Mammary microvascular endothelial cell (primary cell): ENCODE data around the gene HHIP.

GRCh38 chr4:139901840-139902560 is 236.4 kb downstream of the MGST2 start:
- RAMPAGE, long total RNA, result no peak

- RAMPAGE, long total RNA, result no peak
Observed at GRCh38 chr4:139975804-139976489, 178.0 kb downstream of the MAML3 start.

- RAMPAGE, long total RNA, result no peak
Observed at GRCh38 chr4:140004983-140005343, 149.0 kb downstream of the MAML3 start.

DNA sequence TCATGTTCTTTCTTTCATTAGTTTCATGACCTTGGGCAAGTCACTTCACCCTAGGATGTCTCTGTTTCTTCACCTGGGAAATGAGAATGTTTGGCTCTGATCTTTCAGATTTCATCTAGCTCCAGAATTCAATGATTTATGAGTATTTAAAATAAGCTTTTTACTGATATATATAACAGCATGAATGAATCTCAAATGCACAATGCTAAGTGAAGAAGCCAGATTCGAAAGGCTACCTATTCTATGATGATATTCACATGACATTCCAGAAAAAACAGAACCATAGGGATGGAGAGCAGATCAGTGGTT is 64.6 kb downstream of the MAML3 start:
- RAMPAGE, long total RNA, result no peak

GRCh38 chr4:140150202-140150643 is 3.8 kb downstream of the MAML3 start:
- RAMPAGE, long total RNA, result no peak

- RAMPAGE, long total RNA, result no peak
Observed at GRCh38 chr4:140237407-140238268, 83.7 kb upstream of the MAML3 start.

- RAMPAGE, long total RNA, result no peak
Observed at GRCh38 chr4:140268249-140268957, 105.0 kb upstream of the SCOC start.

DNA sequence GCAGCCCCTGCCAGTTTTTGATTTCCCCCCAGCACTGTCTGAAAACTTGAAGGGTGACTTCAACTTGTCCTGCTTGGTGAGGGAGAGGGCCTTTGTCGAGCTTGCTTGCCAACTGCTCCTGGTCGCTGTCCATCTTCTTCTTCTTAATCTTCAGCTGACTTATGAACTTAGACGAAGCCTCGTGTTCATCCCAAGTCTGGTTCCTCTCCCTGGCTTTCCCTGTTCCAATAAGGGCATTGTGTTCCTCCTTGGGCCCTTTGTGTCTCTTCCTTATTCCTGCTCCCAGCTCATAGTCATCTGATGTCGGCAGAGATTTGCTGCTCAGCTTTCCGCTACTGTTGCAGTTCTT is 73.7 kb upstream of the UCP1 start:
- RAMPAGE, long total RNA, result no peak

DNA sequence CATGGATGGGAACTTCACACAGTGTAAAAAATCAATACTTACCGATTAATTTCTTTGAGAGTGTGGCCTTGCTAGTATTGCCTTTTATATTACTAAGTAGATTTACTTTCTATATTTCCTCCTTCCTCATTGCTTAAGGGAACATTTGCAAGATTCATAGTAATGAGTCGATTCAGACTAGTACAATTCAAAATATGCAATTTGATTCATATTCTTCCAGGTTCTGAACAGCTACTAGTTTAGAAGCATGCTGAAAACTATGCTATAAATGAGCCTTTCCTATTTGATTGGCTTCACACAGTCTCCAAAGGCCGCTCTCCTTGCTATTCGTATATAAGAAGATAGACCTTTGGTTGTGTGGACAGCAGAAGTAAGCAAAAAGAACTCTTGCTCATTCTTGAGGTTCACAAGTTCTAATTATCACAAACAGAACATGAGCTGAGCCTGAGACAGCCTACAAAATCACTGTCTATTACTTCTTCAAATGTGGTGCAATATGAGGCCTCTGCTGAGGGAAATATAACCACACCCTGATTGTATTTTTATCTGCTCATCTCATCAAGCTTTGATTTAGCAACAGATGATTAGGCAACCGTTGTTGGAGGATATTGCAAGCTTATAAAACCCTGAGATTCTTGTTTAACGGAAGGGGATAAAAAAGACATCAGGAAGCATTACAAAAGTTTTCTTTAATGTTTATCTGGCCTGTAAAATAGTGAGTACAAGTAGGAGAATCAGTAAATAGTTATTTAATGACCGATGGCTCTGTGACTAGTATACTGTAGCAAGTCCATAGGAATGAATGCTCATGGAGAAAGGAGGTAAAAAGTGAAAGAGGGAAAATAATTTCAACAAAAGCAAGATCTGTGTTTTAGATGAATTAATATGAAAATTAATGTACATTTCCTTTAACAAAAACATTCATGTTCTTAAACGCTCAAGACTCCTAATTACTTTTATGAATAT is 108.4 kb downstream of the ZNF330 start:
- RAMPAGE, long total RNA, result no peak

GRCh38 chr4:141353152-141353643 is 132.5 kb downstream of the ZNF330 start:
- RAMPAGE, long total RNA, result no peak

GRCh38 chr4:141636703-141637465 is 501 bp downstream of the IL15 start:
- RAMPAGE, long total RNA, result no peak

- RAMPAGE, long total RNA, result no peak
Observed at GRCh38 chr4:142196335-142197050, 560.1 kb downstream of the IL15 start.

DNA sequence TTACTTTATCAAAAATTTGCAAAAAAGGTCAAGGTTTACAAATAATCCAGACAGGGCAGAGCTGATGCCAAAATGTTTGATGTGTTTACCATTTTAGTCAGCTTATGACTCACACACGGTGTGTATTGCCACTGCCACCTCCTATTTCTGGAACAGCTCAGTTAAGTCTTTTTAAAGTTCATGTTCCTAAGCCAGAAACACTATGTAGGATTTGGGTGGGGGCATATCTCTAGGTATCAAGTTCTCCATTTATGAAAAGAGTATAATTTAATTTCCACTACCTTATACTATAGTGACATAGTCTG is 580.5 kb downstream of the INPP4B start:
- RAMPAGE, long total RNA, result no peak

- RAMPAGE, long total RNA, result no peak
Observed at GRCh38 chr4:142645222-142645974, 200.7 kb downstream of the INPP4B start.

DNA sequence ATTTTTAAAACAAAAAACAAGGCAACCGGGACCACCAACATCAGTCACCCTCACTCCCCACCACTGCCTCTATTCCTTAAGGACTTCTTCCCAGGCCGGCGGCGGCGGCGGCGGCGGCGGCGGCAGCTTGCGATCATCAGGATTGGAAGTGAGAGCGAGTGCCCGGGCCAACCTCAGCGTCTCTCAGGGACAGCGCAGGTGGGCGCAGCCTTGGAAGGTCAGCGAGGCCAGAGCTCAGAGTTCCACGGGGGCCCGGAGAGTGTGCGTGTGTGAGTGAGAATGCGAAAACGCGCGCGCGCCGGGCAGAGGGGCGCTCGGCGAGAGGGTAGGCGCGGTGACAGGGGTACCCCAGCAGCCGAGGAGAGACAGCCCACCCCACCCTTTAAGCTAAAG is 472 bp downstream of the INPP4B start:
- RAMPAGE, long total RNA, result no peak

DNA sequence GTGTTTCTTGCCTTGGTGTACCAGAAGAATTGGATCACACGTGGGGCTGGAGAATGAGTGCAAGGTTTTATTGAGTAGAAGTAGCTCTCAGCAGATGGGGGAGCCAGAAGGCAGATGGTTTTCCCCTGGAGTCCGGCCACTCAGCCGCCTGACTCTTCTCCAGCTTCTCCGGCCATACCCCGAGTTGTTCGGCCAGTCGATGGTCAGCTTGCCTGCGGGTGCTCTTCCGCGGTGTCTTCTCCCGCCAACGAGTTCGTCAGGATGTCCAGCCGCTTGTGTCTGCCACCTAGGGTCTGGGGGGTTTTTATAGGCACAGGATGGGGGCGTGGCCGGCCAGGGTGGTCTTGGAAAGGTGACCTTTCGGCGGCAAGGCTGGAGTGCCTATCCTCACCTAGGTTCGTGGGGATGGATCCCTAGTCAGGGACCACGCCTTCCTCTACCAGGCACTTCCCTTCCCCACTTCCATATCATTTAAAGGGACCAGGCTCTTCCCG is 14.6 kb downstream of the GAB1 start:
- RAMPAGE, long total RNA, result no peak

DNA sequence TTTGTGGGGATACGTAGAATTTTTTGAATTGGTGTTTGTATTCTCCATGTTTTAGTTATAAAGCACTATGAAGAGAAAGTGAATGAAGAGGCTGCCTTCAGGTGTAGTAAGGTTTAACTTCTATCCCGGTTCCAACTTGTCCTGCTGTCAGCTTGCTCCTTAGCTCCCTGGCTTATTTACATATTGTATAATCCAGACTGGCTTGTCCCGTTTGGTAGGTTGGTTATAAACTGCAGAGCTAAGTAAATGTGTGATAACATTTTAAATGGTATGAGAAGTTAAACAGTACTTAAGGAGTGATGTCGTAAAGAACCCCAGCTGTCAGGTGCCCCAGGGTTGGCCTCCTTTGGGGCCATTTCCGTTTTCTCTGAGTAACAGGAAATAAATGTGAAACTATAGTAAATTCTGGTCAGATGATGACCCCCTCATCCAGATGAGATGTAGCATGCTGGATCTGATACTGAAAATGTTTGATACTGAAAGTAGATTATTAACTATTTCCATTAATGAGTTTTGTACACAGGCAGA is 22.2 kb downstream of the GAB1 start:
- RAMPAGE, long total RNA, result no peak

DNA sequence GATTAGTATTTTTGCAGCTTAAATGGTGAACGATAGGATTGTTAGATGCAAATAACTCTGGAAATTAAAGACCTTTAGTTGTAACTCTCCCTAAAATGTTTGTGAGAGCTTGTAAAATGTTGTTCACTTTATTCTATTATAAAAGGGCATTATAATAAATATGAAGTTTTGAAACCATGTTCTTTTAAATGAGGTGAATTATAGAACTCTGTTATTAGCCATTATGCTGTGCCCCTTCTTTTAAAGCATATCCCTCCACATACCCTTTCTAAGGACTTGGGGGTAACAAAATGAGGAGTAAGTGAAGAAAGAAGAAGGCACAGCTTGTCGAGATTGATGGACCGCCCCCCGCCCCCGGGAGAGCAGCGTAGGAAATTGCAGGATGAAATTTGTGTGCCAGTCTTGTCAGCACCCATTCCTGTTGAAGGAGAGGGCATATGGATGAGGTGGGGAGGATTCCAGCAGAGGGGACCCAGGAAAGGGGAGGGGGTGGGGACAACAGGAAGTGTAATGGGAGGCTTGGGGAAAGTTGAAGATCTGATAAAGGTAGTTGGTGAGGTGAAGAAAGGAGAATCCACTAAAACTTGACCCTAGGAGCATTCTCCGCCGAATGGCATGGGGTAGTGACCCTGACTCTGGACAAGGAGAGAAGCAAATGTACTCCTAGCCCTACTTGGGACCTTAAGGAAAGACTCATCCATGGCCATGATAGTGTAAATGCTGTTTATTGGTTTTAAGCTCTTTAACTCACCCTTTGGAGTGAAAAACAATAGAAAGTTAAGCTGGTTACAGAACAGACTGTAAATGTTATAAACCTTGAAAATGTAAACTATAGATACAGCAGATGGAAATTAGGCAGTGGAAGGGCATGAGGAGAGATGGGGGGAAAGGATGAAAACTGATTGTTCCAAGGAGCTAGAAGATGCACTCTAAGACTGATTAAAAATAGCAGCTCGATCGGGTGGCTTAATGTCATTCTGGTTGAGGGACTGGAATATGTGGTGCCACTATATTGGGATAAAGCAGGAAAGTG is 59.2 kb downstream of the GAB1 start:
- RAMPAGE, long total RNA, result no peak

DNA sequence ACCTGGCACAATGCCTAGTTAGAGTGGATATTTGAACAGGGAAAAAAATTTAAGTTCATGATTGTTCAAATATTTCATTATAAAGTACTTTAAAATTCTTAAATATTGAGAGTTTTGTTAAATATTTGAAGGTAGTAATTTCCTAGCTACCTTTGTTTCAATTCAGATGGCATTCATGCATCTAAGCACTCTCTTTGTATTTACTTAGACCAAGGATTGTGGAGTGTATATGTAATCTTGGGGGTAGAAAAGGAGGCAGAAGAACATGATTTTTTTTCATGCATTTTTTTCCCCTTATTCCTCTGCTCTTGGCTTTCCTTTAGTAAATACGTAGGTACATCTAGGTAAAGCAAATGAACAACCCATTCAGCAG is 18.5 kb downstream of the SMARCA5 start:
- RAMPAGE, long total RNA, result no peak

GRCh38 chr4:144645532-144646435 is at the start of gene HHIP:
Gene HHIP, plus strand, starts transcription at chr4:144646156.
- RAMPAGE, long total RNA, result start-site peak on the minus strand at chr4:144645762-144645834, 63 and 17 reads in 2 replicates; start-site peak on the plus strand at chr4:144646152-144646170, 886 and 496 reads in 2 replicates